ENCODE measurements around a stretch of chr4.

- RRBS: no CpG with 5 or more reads among the region's 3 CpGs
Observed at GRCh38 chr4:156957318-156957960, 14.2 kb downstream of the PDGFC start.

GRCh38 chr4:158523253-158524049 is 1.8 kb downstream of the RXFP1 start:
- RRBS: no CpG with 5 or more reads among the region's 8 CpGs

GRCh38 chr4:158814104-158814800 is 45.4 kb downstream of the FNIP2 start:
- RRBS: no CpG with 5 or more reads among the region's 3 CpGs

DNA sequence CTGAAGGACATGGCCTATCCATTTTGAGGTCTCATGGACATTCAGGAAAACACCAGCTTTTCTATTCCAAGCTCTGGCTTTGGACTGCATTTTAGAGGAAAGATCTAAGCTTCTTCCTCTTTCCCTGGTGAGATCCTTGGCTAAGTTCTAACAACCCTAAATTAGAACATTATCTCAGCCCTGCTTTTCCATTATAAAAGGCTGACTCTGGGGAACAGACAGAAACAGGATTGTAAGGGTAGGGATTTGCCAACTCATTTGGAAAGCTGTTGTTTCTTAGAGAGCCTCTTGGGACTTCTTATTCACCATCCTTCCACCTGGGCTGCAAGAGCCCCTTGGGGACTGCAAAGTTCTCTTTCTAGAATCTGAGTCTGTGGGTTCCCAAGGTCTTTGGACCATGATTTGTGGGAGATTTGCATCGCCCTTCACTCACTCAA is 119.3 kb downstream of the C4orf45 start:
- RRBS: no CpG with 5 or more reads among the region's 1 CpG

DNA sequence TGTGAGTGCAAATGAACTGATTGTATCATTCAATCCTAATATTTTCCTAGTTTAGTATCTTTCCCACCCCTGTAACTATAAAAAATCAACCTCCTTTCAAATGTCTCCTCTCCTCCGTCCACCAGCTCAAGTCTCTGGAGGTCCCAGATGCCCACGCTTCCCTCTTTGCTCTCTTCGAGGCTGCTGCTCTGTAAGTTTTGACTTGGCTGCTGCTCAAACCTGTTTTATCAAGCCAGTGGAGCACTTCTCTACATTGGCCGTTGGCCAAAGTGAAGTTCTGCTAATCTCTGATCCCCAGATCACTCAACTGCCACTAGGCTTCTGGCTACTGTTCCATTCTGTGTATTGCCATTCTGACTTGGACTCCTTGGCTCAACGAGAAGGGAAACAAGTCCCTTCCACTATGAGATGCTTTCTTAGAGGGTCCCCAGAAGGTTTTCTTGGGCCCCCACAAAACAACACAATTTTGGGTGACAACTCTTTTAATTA is 7.1 kb upstream of the C4orf45 start:
- RRBS: no CpG with 5 or more reads among the region's 5 CpGs

DNA sequence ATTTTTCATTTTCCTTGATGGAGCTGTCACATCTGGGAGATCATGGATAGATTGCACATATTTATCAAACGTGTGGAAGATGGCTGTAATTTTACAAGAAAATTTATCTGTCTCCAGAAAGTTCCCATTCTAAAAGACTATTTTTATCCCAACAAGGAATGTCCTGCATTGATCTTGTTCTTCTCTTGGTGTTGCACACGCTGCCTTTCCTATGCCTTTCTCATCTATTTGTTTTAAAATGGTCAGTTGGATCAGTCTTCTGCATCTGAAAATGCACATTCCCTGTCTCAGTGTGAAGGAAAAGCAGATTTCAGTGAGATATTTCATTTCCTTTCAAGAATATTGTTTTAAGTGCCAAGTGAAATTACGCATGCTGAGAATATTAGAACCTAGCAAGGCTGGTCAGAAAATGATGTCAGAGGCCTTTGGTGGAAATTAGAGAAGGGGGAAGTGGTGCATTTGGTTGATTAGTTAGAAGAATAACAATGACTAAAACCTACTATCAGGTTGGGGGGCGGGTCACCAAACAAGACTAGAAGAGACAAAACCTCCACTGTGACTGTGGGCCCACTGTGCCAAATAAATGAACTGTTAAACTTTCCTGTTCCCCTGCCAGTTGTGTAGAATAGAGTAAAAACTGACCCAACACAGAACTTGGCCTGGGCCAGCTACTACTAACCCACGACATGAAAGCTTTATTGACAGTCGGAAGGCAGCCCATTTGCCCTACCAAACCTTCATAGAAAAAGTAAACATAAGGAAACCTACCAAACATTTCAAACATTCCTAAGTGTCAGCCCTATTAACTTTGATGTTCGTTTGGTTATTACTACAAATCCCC is 2.8 kb downstream of the RAPGEF2 start:
- RRBS: no CpG with 5 or more reads among the region's 7 CpGs

DNA sequence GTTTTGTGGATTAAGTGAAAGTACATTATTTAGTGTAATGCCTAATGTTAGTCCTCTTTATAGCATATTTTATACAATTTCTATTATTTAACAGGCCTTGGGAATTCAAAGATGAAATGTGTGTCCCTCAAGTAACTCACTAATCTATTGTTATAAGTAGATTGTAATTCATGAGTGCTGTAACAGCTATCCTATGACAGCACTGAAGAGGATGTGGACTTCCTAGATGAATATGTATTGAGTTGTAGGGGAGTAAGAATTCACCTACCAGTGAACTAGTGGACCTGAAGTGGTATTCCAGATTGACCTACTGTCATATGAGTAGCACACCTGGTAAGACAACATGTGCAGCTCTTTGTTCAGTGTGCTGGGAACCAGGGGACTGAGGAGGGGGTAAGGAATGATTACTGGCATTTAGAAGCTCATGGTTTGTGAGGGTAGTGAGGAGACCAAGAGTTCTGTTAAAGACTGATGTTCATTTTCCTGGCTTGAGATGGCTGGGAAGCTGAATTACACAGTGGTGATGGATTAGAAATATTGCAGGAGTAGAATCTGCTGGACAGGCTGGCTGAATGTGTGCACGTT is 6.7 kb downstream of the RAPGEF2 start:
- RRBS: no CpG with 5 or more reads among the region's 1 CpG

DNA sequence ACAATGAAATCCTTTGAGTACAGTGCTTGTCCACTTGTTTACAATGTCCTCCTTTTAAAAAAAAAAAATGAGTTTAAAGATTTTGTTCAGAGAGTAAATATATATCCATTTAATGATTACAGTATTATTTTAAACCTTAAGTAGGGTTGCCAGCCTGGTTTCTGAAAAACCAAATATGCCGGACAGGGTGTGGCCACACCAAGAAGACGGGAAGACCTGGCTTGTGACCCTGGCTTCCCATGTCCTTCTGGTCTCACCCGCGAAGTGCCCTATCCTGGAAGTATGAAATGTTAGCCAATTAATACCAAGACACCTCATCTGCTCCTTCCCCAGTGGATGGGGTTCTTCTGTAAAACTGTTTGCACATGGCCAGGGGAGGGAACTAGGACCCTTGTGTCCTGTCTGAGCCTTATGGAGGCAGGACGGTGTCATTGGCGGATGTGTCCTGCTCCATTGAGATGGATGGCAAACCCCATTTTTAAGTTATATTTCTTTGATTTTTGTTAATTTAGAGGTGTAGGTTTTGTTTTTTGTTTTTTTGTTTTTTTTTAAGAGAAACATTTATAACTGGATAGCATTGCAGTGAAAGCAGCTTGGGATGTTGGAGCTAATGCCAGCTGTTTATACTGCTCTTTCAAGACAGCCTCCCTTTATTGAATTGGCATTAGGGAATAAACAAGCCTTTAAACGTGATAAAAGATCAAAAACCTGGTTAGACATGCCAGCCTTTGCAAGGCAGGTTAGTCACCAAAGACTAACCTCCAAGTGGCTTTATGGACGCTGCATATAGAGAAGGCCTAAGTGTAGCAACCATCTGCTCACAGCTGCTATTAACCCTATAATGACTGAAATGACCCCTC is 256.0 kb downstream of the RAPGEF2 start:
- RRBS: no CpG with 5 or more reads among the region's 8 CpGs

- RRBS: no CpG with 5 or more reads among the region's 2 CpGs
Observed at GRCh38 chr4:161577796-161578260, 586.0 kb downstream of the FSTL5 start.

DNA sequence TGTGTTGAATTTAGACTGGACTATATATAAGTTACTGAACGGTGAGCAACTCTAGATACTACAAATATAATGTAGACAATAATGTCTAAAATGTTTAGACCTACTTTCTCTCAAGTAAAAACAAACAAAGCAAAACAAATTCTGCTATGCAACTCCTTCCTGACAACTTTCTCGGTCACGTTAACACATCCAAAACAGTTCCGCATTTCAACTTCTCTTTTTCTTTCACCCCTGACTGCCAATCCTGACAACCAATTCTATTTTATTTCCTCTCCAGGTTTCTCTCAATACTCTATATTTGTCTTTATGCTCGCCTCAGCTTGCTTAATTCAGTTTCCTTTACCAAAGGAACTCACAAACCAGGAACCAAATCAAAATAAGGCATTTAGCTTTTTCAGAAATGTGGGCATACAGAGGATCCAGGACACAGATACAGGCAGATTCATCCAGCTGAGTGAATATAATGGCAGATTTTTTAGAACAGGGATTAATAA is 513.0 kb downstream of the FSTL5 start:
- RRBS: no CpG with 5 or more reads among the region's 5 CpGs

DNA sequence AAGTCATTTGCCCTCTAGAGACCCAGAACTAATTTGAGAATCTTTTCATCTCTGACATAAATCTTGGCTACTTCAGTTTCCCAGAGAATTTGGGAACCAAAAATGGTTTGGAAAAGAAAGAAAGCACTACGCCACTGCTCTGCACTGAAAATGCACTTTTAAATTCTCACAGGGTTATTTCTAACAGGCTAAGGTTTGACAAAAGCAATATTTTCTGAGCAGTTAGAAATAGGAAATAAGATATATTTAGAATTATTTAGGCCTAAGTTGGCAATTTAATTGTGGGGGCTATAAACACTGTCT is 140.9 kb downstream of the NAF1 start:
- RRBS: no CpG with 5 or more reads among the region's 1 CpG

DNA sequence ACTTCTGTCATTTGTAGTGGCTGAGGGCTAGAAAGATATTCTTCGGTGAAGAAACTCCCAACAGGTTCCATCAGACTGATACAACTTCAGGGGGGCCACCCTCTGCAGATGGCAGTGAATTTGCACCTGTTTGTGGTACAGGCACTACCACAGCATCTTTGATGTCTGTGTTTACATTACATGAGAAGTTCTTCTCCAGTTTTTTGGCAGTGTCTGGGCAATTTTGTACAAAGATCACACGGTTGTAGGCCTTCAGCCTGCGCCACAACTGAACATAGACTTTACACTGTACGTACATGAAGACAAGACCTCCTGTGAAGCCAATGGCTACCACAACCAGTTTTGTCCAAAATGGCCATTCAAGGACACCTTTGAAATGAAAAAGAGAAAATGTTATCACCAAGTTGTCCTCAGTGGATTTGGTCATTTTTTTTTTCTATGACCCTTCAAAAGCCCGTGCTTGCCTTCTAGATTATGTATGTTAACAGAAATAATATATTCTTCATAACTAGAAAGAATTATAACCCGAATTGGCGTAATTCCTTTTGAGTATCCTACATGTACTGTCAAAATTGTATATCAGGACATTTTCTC is 34.3 kb downstream of the TMA16 start:
- RRBS: no CpG with 5 or more reads among the region's 7 CpGs

DNA sequence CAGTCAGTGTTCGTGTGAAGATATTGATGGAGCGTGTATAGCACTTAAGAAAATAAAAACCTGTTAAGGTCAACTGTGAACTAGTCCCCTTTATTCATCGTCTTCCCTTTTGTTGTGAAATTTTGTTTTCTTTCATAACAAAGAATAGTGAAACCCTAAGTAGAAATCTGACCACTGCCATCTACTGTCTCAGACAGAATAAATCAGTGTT is 171.0 kb downstream of the TMA16 start:
- RRBS: no CpG with 5 or more reads among the region's 3 CpGs

- RRBS: no CpG with 5 or more reads among the region's 16 CpGs
Observed at GRCh38 chr4:165113080-165113503, 432 bp upstream of the TMEM192 start.

- RRBS: no CpG with 5 or more reads among the region's 4 CpGs
Observed at GRCh38 chr4:165245760-165246257, 33.7 kb downstream of the GK3 start.

- RRBS: no CpG with 5 or more reads among the region's 4 CpGs
Observed at GRCh38 chr4:165246575-165247833, 32.5 kb downstream of the GK3 start.

- RRBS: no CpG with 5 or more reads among the region's 7 CpGs
Observed at GRCh38 chr4:165247834-165248726, 31.4 kb downstream of the GK3 start.

GRCh38 chr4:165256330-165256841 is 23.1 kb downstream of the GK3 start:
- RRBS: no CpG with 5 or more reads among the region's 5 CpGs

GRCh38 chr4:165330104-165330773 is 2.8 kb downstream of the MSMO1 start:
- RRBS: no CpG with 5 or more reads among the region's 3 CpGs

DNA sequence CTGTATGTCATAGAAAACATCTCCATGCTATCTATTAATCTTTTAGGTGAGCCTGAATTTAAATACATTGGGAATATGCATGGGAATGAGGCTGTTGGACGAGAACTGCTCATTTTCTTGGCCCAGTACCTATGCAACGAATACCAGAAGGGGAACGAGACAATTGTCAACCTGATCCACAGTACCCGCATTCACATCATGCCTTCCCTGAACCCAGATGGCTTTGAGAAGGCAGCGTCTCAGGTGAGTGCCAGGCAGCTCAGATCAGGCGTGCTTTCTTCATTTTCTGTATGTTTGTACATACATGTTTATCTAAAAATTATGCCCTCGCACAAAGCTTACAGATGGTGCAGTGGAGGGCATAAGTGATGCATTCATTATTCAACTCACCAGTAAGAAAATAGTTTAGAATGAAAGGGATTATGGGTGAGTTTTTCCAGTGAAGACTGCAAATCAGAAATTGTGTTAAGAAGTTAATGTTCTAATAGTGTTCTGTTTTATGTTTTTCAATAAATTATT is 85.6 kb downstream of the CPE start:
- RRBS: no CpG with 5 or more reads among the region's 7 CpGs